HGPS cell (cell line): Measurements from ENCODE around the gene DRG1.

GRCh38 chr22:30375287-30375717 lies 11.9 kb downstream of the RNF215 start:
- RRBS, result 87% methylated on average over 4 of the region's 10 CpGs

GRCh38 chr22:30576057-30576474 lies 1.6 kb upstream of the GAL3ST1 start:
- RRBS, result no CpG with 5 or more reads among the region's 9 CpGs

GRCh38 chr22:30948722-30949110 lies 19.9 kb downstream of the MORC2 start:
- RRBS, result no CpG with 5 or more reads among the region's 5 CpGs

- RRBS, result no CpG with 5 or more reads among the region's 4 CpGs
These were observed 7.4 kb downstream of the MORC2 start for GRCh38 chr22:30961081-30961728.

DNA sequence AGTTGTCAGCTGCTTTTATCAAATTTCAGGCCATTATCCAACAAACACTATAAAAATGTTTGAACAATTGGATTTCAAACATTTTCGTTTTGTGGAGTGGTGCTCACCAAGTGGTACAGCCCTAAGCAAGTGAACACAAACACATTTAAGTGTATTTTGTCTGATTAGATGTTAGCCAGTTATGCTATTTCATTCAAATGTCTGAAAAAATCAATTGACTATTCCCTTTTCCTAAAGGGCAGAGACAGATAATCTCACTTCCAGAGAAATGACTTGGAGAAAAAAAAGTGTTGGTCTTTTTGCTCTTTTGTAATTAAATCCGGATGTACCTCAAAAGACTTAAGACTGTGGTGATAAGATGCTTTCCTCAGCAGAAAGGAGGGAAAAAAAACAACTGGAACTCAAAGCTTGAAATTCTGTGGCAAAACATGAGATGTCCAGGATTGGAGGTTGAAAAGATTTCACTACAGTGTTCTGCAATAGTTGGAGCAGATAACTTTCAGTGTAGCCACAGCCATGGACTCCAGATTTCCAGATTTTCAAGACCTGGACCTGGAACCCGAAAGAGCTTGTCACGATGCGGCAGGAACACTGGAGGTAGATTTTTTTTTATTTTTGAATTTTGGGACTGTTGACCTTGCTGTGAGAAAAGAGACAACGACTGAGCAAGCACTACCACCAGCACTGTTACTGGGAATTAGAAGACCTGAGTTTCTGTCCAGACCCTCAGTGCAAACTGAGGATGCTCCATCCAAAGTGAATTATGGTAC lies 2.6 kb upstream of the MORC2 start:
- RRBS, result no CpG with 5 or more reads among the region's 6 CpGs

DNA sequence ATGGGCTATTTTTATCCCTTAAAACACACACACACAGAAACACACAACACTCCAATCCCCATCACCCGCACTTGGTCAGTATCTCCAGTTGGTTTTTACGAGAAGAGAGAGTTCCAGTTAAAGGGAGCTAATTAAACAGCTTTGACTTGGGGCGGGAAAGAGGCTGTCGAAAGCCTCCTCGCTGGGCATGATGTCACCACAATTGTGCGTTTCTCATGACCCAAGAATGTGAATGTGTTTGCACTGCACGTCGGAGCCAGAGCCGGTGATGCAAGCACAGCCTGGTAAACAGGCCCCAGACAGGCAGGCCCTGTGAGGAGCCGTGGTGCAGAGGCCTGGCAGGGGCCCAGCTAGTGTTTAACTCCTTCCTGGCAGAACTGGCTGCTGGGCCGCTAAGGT lies 25.6 kb upstream of the SMTN start:
- RRBS, result no CpG with 5 or more reads among the region's 11 CpGs

DNA sequence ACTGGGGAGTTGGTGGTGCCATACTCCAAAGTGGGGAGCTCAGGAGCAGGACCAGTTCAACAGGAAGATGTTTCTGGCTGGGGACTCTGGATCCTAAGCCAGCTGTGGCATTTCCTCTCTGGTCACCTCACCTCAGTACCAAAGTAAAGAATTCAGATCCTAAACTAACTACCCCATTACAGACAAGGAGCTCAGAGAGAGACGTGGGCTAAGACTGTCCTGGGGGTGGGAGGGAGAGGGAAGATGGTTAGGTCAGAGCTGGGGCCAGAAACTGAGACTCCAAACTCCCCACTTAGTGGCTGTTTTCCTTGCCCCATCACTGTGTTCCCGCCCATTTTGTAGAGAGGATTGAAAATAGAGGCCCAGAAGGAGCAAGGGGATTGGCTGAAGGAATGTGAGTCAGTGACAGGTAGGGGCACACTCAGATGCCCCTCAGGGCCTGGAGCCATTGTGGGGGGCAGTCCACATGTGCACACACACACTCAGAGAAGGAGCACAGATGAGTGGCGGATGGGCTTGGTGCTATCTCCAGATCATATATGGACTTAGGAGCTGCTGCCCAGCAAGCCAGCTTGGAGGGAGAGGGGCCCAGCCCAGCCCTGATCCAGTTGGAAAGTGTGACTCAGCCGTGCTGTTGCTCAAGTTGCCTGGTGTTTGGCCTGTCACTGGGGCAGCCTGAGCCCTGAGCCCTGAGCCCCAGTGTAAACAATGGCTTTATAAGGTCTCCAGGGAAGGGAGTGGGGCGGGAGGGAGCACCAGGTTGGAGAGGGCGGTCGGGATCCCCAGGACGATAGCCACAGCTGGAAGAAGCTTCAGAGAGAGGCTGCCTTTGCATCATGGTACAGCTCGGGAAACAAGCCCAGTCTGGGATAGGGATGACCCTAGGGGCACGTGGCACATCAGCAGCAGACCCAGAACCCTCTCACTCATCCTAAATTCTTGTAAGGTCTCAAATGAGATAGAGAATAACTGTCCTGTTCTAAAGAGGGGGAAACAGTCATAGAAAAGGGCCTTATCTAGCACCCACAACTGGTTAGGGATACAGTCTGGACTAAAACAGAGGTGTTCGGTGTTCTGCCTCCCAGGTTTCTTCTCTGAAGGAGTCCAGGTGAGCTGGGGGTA lies 5.0 kb downstream of the SELENOM start:
- RRBS, result no CpG with 5 or more reads among the region's 11 CpGs

DNA sequence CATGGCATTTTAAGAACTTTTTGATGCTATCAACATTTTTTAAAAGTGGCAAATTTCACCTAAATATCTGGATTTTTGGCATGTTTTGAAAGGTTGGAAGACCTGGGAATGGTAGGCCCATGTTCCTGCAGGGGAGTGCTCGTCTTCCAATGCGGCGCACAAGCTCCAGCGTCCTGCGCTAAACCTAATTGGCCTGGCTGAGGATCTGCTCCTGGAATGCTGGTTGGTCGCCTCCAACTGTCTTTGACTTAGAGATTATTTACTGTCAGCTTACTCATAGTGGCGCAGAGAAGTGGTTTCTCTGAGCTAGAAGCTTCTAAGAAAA lies 641 bp upstream of the LIMK2 start:
- RRBS, result no CpG with 5 or more reads among the region's 7 CpGs

DNA sequence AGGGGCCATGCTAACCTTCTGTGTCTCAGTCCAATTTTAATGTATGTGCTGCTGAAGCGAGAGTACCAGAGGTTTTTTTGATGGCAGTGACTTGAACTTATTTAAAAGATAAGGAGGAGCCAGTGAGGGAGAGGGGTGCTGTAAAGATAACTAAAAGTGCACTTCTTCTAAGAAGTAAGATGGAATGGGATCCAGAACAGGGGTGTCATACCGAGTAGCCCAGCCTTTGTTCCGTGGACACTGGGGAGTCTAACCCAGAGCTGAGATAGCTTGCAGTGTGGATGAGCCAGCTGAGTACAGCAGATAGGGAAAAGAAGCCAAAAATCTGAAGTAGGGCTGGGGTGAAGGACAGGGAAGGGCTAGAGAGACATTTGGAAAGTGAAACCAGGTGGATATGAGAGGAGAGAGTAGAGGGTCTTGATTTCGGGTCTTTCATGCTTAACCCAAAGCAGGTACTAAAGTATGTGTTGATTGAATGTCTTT lies 10.7 kb downstream of the LIMK2 start:
- RRBS, result no CpG with 5 or more reads among the region's 4 CpGs

DNA sequence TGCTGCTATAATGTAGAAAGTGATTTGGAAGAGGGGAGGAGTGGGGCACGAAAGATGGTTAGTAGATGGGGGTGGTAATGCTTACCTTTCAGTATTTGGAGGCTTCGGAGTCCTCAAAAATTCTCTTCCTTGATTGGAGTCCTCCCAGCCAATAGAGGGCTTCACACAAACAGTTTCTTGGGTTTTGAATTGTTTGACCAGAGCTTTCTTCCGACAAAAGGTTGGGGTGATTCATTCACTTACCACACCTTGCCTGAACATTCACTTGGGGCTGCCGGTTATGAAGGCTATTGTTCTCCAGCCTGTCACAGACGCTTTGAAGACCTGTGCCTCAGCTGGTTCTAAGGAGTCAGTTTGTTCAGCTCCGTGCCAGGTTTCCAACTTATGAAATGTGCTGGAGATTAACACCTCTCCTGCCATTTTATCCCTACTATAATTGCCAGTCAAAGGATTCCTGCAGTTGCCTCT lies 31.2 kb downstream of the LIMK2 start:
- RRBS, result no CpG with 5 or more reads among the region's 6 CpGs

DNA sequence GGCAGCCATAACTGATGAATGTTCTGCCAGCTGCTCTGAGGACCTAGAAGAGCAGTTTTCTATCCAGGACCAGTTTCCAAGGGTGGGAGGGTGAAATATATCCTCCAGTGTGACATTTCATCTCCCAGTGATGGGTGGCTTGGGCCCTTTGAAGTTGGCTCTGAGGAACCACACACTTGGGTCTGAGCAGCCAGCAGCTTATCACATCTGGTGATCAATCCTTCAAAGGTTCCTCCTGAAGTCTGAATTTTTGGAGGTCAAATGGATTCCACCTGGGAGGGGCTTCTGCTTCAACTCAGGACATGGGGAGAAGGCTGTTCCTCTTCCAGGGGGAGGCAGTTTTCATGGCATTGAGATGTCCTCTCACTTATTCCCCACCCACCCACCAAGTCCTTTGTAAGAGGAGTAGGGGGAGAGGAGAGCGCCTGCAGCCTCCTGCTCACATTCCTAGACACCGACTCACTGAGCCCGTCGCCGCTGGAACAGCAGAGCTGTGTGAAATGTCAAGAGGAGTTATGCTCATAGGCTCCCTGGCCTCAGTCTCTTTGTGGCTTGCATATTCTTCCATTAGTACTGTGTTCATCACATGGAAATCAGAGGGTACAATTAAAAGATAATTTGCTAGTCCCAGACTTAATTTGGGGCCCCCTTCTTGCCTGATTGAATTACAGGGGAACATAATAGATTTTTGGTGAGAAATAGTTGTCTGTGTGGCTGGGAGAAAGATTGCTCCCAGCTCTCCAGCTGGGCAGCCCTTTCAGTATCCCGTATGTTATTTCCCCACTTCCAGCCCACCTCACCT lies 31.8 kb downstream of the LIMK2 start:
- RRBS, result no CpG with 5 or more reads among the region's 6 CpGs

DNA sequence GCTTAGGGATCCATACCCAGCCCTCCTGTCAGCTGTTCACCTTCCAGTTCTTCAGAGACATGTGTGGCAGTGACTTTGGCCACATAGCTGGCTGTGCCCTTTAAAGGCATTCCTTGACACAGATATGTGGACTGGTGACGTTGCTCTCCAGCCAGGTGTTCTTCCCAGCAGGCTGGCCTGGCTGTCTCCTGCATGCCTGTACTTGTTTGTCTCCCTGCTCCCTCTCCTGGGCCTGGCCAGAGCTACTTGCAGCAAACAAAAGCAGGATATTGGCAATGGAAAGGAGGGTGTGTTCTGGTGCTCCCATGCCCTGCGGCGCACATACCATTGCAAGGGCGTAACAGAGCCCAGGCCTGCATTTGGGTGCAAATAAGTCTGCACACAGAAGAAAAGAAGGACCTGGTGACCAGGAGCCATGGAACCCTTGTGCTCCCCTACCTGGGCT lies 38.3 kb downstream of the PIK3IP1 start:
- RRBS, result no CpG with 5 or more reads among the region's 4 CpGs

GRCh38 chr22:31279804-31280982 lies 12.1 kb downstream of the PIK3IP1 start:
- RRBS, result no CpG with 5 or more reads among the region's 5 CpGs

- RRBS, result no CpG with 5 or more reads among the region's 7 CpGs
These were observed 6.0 kb downstream of the PIK3IP1 start for GRCh38 chr22:31286106-31286881.

- RRBS, result 78% methylated on average over 1 of the region's 11 CpGs
These were observed 4.6 kb downstream of the PATZ1 start for GRCh38 chr22:31341517-31342025.

- RRBS, result no CpG with 5 or more reads among the region's 71 CpGs
These were observed at the start of gene DRG1 for GRCh38 chr22:31399240-31400079. Gene DRG1 (plus strand): TSS chr22:31399604.

DNA sequence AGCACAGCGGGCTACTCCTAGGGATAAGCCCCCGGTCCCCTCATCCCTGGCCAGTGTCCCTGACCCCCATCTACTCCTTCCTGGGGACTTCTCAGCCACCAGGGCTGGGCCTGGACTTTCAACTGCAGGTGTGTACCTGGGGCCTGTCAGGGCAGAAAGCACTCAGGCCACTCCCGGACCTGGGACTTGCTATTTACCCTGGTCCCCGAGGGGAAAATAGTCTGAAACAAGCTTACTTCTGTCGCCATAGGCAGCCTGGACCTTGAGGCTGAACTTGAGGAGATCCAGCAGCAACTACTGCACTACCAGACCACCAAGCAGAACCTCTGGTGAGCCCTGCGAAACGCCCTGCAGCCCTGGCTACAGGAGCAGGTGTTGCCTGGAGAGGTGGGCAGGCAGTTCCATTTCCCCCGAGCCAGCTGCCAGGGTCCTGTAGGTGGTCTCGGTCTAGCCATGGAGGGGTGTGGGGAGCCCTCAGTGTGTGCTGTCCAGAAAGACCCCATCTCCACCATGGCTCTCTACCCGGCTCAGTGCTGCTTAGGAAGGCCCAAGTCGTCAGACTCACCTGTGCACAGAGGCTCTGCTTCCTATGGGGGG lies 45.2 kb downstream of the PISD start:
- RRBS, result no CpG with 5 or more reads among the region's 11 CpGs

- RRBS, result 98% methylated on average over 5 of the region's 29 CpGs
These were observed 44.0 kb downstream of the PISD start for GRCh38 chr22:31617547-31618836.

DNA sequence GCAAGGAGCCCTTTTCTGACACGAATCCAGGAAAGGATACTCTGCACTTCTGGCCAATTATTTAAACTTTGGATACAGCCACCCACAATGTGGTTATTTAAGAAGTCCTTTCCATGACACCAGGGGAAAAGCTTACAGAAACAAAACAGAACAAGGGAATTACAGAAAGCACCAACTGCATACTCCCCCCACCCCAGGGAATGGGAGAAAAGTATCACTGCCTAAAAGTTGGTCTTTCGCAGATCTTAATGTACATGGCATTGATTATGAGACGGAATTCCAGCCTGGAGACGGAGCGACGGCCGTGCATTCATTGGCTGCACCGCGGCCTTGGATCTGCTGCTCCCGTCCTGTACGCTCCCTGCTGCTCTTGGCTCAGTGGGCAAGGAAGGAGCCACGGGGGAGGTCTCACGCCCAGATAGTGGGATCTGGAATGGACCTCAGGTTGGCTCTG lies 19.8 kb upstream of the PISD start:
- RRBS, result no CpG with 5 or more reads among the region's 13 CpGs

DNA sequence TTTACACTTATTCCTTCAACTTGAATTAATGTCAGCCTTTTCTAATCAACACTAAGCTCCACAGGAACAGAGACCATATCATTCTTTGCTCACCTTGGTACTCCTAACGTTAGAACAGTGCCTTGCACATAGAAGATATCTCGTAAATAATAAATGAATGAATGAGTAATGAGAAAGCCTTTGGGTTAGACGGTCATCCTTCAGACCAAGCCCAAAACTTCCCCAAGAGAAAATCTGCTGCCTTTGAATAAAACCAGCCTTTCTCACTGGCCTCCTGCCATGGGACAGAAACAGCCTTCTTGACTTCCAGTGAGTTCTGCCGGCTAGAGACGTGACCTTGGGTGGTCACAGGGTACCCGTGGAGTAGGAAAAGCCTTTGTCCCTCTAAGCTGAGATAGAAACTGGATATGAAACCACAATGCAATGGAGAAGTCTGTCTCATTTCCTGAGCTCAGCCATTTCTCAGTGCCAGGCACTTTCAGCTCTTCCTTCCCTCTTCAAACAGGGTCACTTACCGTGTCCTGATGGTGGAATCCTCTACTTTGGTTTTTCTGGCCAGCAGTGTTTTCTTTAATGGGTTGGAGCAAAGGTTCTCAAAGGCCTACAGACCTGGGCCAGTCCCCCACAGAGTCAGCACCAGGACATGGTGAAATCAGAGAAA lies 21.2 kb upstream of the YWHAH start:
- RRBS, result no CpG with 5 or more reads among the region's 7 CpGs